Placental pericyte (primary cell): Measurements from ENCODE around the gene EFCAB13.

- CAGE, long polyA plus RNA, result no peak
Measured at GRCh38 chr17:45438999-45439894, 6.6 kb upstream of the ARHGAP27 start.

- CAGE, long polyA plus RNA, result no peak
Measured at GRCh38 chr17:45578623-45579391, 88.3 kb upstream of the PLEKHM1 start.

DNA sequence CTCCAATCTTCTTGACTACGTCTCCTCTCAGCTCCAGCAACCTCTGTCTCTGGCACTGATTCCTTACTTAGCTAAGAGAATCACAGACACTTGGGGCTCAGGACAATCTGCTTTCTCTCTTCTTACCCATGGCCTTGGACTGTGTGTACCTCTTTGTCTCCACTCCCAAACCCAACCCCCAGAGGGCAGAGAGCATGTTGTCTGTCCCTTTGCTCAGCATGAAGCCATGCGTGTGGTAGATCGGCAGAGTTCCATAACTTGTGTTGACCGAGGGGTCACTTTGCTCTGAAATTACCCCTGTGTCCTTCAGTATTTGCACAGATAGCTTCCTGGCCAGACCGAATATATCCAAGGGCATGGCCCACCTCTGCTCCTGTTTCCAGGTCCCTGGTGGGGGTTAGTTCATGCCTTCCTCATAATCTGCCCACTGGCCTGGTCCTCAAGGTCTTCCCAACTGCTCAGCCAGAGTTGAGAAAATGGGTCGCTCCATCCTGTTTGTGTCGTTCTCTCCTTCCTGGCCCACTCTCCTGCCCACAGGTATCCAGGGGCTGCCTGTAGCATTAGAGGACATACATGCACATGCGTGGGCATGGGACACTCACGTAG is 41.6 kb downstream of the MAPT start:
- CAGE, long polyA plus RNA, result no peak

DNA sequence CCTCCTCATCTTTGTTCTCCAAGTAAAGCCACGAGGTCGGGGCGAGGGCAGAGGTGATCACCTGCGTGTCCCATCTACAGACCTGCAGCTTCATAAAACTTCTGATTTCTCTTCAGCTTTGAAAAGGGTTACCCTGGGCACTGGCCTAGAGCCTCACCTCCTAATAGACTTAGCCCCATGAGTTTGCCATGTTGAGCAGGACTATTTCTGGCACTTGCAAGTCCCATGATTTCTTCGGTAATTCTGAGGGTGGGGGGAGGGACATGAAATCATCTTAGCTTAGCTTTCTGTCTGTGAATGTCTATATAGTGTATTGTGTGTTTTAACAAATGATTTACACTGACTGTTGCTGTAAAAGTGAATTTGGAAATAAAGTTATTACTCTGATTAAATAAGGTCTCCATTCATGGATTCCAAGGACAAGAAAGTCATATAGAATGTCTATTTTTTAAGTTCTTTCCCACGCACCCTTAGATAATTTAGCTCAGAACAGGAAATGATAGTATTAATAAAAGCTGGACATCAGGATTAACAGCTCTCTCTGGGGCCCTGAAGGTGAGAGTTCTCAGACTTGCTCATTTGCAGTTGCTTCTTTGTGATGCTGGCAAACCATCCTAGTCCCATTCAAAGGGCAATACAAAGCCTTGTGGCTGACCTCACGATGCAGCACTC is 29.0 kb downstream of the STH start:
- CAGE, long polyA plus RNA, result no peak

GRCh38 chr17:46032693-46033224 is 33.7 kb downstream of the STH start:
- CAGE, long polyA plus RNA, result no peak

GRCh38 chr17:46037887-46038406 is 38.9 kb downstream of the STH start:
- CAGE, long polyA plus RNA, result no peak

DNA sequence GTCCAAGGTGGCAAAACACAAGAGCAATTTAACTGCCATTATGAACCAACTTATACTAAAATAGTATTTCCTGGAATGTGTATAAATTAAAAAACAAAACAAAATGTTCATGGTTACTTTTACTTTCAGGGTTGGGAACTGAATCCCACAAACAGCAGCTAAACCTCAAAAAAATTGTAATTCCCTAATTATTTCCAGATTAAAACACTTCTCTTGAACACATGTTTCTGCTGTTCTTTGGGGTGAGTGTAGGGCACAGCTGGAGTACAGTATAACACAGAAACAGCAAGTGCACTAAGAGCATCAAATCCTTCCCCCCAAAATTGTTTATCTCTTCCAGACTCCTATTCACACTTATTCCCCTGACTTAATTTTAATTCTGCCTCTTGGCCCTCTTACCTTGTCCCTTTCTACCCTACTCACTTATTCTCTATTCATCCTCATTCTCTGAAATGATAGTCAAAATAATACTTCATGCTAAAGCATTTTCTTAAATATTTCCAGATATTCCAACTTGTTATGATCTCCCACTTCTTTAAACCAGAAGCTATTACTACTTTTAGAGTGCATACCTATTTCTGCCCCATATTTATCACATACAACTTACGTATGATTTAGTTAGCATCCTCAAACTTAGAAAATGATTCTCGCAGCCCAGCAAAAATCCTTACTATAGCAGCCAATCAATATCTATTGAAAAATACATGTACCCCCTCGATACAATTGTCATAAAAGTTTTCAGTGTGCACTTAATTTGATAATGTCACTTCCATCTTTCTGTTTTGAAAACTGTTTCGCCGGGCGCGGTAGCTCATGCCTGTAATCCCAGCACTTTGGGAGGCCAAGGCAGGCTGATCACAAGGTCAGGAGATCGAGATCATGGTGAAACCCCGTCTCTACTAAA is 56.2 kb downstream of the KANSL1 start:
- CAGE, long polyA plus RNA, result no peak

- CAGE, long polyA plus RNA, result no peak
Measured at GRCh38 chr17:46710782-46711220, 107.7 kb downstream of the WNT3 start.

DNA sequence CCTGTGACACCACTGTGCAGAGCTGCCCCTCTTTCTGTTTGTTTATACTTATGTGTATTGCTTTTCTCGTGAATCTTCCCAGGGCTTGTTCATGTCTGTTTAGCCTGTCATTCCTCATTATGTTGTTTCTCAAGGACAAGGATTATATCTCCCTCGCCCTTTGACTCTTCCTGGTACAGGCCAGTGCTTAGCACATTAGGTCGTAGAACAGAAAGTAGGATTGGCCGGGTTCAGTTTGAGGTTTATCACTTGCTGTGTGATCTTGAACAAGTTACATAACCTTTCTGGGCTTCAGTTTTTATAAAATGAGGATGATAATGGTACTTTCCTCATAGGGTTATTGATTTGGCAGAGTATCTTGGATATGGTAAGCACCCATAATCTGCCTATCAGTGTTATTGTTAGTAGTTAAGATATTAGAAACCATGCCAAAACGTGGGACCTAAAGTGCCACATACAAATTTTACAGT is 6.0 kb downstream of the GOSR2 start:
- CAGE, long polyA plus RNA, result no peak

- CAGE, long polyA plus RNA, result no peak
Measured at GRCh38 chr17:46939704-46940733, 17.1 kb downstream of the GOSR2 start.

- CAGE, long polyA plus RNA, result no peak
Measured at GRCh38 chr17:46943904-46944687, 21.1 kb downstream of the GOSR2 start.

DNA sequence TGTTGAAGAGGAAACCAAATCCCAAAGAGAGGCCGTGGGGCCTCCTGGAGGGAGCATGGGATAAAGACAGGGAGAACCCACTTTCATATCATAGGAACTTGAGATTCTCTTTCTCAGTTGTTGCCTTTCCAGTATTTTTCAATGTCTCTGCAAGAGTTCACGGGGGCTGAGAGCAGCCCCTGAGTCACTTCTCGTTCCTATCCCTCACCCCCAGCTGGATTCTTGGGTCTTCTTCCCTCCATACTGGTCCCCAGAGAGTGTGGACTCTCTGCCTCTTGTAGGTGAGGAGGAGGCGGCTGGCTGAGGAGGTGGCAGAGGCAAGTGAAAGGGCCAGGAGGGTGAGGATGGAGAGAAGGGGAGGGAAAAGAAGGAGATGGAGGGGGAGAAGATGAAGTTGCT is 27.1 kb downstream of the GOSR2 start:
- CAGE, long polyA plus RNA, result no peak

DNA sequence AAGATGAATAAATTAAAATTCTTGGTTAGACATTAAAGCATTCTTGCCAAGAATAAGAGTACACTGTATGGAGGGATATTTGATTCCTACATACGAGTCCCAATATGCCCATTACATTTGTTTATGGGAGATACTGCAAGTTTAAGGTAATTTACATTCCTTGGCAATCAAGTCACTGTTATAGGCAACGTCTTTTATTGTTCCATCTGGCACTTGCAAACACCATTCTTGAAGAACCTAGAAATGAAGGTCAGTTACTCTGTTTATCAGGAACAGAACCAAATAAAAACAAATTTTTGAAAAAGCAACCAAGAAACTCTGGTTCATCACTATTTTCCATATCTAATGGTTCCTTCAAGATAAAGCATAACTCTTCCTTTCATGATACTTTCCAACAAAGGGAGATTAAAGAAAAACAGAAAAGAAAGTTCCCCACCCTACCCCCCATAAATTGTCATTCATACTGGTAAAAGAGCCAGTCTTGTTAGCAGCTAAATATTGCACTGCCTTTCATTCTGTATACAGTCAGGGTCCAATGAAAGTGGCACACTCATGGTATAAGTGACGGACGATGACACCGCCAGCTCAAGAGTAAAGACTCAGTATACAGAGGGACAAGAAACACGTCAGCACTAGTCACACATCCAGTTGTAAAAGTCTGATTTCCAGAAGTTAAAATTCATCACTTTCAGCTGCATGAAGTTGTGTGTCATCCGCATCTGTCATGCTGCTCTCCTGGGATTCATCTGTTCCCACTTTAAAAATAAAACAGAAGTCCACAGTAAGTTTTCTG is 68.6 kb downstream of the CDC27 start:
- CAGE, long polyA plus RNA, result no peak

DNA sequence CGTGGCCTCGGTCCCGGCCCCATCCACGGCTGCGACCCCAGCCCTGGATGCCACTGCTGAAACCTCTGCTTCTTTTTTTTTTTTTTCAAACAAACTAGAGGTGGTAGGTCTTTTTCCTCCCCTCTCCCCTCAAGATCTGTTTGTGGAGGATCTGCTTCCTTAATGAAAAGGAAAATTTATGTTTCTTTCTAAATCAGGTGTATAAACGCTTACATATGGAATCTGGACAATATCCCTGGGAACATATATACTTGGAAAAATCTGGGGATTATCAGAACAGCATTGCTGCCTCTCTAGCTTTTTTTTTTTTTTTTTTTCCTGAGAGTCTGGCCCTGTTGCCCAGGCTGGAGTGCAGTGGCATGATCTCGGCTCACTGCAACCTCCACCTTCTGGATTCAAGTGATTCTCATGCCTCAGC is 29.2 kb downstream of the CDC27 start:
- CAGE, long polyA plus RNA, result no peak

DNA sequence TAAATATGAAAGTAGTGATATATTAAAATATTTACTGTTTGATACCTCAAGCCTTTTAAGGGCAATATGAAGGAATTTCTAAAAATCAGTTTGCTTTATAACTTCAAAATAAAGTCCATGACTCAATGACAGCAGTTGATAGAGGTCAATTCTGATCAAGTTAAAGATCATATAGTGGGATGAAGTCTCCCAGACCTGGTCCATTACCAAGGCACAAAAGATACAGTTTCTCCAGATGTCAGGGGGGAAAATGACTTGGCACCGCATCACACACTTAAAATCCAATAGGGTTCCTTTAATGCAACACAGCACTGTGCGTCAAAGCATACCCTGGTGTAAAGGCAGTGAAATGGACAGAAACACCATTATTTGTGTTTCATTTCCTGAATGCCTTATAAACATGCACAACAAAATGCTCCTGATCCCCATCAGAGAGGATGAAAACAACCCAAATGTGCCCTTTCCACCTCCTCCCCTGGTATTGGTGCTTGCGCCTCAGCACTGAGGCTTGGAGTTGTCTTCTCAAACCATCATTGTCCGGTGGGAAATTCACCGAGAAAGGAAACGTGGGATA is 944 bp downstream of the CDC27 start:
- CAGE, long polyA plus RNA, result no peak

DNA sequence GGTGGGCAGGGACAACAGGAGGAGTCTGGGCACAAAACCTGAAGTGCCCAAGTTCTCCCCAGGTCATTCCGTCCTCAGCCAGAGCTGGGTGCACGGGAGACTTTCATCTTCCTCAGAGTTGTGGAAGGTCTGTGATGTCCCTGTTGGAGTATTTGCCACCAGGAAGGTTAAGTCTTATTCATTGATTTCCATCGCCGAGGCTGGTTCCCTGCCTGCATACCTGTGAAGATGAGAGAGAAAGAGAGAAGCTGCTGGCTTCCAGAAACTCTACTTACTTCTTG is 26.2 kb downstream of the ITGB3 start:
- CAGE, long polyA plus RNA, result no peak

GRCh38 chr17:47323514-47324121 is at the start of gene EFCAB13:
Gene EFCAB13, plus strand, starts transcription at chr17:47323955.
- CAGE, long polyA plus RNA, result no peak

DNA sequence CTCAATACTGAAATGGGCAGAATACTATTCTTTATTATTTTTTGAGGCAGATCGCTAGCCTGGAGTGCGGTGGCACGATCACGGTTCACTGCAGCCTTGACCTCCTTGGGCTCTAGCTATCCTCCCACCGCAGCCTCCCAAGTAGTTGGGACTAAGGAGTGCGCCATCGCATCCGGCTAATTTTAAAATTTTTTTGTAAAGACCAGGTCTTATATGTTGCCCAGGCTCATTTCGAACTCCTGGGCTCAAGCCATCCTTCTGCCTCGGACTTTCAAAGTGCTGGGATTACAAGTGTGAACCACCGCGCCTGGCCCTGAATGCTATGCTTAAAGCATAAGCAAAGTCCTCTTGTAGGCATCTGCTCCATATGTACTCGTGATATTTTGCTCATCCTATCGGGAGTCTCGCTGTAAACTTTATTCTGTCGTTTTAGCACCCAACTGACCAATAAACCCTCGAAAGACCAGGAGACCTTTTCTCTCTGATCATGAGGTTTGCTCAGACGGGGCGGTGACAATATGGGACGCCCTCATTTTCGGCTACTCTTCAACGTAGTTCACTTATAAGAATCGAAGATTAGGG is 39.3 kb upstream of the NPEPPS start:
- CAGE, long polyA plus RNA, result no peak

DNA sequence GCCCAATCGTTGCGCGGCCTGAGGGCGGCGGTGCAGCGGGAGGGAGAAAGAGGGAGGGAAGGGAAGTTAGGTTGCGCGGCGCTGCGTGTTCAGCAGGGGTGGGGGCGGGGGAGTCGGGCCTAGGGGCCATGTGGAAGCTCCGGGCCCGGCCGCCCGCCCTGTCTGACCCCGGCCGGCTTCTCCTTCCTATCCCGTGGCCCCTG is 864 bp downstream of the KPNB1 start:
- CAGE, long polyA plus RNA, result no peak

DNA sequence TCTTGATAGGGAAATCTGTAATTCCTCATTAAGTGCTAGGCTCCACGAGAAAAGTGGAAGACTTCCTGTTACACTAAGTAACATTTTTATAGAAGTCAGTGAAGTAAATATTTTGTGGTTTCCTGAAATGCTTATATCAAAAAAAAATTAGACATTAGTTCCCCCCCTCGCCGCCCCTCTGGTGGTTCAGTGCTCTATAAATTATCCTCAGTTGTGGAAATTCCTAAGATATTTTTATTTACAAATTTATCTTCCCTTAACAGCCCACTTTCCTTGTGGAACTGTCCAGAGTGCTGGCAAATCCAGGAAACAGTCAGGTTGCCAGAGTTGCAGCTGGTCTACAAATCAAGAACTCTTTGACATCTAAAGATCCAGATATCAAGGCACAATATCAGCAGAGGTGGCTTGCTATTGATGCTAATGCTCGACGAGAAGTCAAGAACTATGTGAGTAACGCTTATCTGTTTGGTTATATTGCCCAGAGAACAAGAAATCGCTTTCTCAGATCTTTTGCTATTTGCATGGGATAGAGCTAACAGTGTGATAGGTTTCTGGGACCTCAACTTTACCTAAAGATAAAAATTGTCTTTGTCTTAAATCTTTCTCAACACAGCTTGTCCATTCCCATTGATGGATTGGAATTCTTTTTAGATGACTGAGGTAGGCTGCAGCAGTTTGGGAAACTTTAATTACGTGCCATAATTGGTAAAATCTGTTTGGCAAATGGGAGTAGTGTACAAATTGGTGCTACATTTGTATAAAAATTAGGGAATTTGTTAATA is 2.9 kb downstream of the KPNB1 start:
- CAGE, long polyA plus RNA, result no peak